Bronchial epithelial cell (primary cell): Measurements from ENCODE around the genes WDR41 and THBS4.

- RRBS, 2 experiments = 96 to 100% methylated on average over 4 to 6 of the region's 12 CpGs
These were observed 16.6 kb downstream of the F2R start for GRCh38 chr5:76732476-76732903.

- RRBS, 2 experiments = no CpG with 5 or more reads among the region's 13 CpGs
These were observed 14.5 kb upstream of the F2RL1 start for GRCh38 chr5:76804206-76804889.

DNA sequence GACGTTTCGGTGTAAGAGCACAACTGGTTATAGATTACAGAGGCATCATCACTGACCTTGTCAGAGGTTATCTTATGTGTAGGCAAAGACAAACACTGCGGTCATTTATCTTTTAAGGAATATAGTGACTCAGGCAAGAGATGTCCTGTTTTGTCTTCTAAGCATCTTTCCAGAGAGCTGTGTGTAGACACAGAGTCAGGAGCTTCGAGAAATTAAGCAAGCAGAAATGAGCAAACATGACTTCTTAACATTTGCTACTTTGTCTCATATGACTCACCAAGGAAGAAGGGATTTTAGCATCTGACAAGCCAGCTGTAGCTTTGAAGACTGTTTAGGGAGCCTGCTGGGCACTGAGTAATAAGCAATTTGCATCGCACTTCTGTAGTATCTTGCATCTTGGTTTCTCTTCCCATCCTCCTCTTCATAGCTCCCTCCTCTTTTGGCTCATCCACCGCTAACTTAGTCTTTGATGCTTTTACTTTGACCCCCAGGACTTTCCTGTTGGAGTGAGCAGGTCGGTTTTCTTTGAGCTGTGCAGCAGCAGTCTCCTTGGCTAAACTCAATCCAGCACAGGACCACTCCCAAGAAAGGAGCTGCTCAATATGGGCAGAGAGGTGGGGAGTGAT lies 12.7 kb upstream of the F2RL1 start:
- RRBS, 2 experiments = no CpG with 5 or more reads among the region's 7 CpGs

DNA sequence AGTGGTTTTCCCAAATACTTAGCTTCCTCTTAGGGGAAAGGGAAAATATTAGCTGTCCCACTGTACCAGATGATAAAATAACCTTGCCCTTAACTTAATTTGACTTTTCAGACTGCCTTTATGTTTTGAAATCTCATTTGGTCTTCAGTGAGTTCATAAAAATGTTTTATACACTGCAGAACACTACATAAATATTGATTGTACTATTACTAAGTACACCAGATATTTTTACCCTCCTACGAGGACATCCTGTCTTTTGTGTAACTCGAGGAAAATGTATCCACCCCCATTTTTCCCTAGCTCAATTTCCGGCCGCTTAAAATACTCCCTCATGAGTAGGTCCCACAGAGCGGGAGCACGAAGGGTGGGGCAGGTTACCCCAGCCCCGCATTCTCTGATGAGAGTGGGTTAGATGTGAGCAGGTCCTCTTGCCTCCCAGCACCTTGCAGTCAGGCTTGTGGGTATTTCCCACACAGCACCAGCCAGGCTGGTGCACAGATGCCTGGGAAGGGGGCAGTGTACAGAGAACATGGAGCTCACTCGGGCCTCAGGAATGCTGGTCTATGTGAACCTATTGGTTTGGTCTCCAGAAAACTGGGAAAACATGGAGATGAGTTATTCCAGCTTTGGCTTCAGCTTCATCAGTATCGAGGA lies 73.5 kb downstream of the WDR41 start:
- RRBS, 2 experiments = no CpG with 5 or more reads among the region's 9 CpGs

- RRBS, 2 experiments = 1% methylated on average over 46 to 53 of the region's 96 CpGs
These were observed at the start of gene WDR41 for GRCh38 chr5:77491629-77492918. TSS of gene WDR41 (minus strand) at chr5:77492316.

DNA sequence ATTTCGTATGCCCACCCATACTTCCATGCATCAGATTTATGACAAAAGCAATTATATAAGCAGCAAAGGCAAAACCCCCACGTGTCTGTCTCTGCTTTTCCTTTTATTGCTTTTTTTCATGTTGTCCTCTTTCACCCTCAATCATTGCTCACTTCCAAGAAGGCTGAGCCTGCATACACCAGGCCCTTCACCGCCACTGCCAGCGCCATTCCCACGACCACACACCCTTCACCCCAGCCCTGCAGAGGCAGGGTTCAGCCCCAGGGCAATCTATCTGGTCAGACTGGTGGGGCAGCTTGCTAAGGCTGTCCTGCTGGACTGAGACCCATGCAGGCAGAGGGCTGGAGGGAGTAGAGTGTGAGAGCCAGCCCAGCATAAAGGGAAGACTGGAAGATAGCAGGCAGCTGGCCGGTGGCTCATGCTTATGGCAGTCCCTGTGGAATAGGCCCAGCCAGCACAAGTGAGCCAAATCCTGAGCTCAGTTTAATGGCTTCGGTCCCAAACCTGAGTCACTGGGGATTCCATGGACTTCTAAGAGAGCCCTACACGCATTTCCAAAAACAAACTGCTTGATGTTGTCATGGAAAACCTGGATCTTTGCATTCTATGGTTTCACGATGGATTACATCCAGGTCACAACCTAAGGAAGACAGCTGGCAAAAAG lies 143.9 kb downstream of the LHFPL2 start:
- RRBS, 2 experiments = no CpG with 5 or more reads among the region's 9 CpGs

DNA sequence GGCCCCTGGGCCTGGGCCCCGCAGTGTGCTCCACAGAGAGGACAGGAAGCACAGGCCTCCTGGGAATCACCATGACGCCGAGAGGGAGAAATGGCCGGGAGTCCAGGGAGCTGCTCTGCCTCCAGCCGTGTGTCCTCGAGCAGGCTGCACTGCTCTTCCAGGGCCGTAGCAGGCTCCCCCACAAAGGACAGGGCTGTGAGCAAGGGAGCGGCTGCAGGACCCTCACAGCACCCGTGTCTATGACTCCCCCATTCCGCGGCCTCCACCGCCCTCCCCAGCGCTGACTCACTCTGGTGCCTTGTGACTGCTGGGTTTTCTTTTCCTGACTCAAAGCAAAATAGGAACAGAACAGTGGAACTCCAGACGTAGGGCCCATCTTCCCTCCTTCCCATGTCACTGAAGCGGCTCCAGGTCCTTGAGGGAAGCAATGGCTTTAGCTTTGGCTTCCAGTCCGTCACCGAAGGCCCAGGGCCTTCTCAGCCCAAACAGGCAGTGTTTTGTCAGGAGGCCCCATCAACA lies 114.3 kb downstream of the LHFPL2 start:
- RRBS, 2 experiments = no CpG with 5 or more reads among the region's 17 CpGs

DNA sequence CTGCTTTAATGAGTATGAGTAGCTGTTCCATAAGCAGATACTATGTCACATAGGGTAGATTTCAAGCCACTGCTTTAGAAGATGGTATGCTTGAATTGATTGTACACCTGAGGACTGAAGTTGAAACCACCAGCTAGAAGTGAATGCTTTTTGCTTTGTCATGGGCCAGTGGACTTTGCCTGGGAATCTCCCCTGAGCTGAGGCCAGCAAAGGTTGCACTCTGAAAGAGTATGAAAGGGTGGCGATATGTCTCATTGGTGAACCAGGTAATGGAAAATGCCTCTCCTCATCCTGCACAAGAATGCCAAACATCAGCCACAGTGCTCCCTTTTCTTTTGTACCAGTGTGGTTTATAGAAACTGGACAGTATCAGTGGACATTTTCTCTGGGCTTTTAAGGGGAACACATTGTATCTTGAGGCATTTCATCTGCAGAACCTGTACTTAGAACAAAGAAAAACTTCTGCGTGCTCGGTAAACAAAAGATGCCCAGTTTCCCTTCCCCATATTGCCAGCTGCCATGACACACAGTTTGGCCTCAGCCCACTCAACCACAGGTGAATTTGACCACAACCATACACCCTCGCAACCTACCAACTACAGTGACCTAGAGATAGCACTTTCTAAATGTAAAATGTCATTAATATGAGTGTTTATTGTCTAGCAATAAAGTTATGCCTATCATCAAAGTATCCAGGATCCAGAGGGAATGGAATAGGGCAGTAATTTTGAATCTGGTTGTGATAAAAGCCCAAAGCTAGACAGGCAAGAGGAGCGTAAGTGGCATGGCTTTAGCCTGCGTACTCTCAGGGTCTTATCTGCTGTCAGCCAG lies 79.4 kb upstream of the LHFPL2 start:
- RRBS, 2 experiments = no CpG with 5 or more reads among the region's 6 CpGs

GRCh38 chr5:79047241-79047885 lies 22.1 kb downstream of the DMGDH start:
- RRBS, 2 experiments = no CpG with 5 or more reads among the region's 7 CpGs

- RRBS, 2 experiments = no CpG with 5 or more reads among the region's 10 CpGs
These were observed 80.0 kb downstream of the JMY start for GRCh38 chr5:79315871-79316371.

DNA sequence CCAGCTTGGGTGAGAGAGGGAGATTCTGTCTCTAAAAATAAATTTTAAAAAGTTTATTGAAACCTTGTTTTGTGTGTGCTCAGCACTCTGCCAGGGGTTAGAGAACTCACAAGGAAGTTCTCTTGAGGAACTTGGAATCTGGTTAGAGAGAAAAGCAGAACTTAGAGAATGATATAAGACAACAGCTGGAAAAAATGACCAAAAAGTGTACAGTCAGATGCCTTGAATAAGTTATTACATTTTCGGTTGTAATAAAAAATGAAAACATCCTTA lies 21.8 kb upstream of the TENT2 start:
- RRBS, 2 experiments = no CpG with 5 or more reads among the region's 1 CpG

DNA sequence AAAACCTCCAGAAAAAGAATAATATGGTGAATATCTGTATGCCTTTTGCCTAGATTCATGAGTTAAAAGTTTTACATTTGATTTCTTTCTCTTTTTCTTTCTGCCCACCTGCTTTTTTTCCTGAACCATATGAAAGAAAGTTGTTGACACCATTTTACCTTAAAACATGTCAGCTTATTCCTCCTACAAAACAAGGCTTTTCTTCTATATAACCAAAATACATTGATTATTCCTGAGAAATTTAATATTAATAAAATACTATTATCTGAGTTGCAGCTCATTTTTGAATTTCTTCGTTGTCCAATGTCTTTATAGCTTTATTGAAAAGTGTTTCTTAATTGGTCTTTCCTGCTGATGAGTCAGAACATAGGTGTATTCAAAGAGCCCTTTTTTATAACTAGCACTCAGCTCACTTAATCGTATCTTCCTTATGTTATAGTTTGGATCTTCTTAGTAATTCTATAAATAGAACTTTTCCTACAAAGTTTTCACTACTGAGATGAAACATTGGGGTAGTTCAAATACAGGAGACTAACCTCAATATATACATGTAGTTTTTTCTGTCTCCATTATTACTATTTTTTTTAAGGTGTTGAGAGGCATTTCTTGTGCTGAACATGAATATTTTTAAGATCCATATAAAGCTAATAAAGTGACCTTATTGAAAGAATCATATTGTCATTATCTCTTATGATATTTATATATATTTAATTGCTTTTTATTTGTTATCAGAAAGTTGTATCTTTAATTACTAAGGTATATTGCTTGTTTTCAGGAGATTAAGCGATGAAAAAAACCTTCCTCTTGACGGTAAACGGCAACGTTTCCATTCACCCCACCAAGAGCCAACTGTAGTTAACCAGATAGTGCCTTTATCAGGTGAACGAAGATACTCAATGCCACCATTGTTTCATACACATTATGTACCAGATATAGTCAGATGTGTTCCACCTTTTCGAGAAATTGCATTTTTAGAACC lies 10.5 kb downstream of the TENT2 start:
- RRBS, 2 experiments = no CpG with 5 or more reads among the region's 8 CpGs

GRCh38 chr5:79627704-79628646 lies 15.7 kb downstream of the TENT2 start:
- RRBS, 2 experiments = no CpG with 5 or more reads among the region's 5 CpGs

GRCh38 chr5:79990111-79990571 lies 921 bp downstream of the MTX3 start:
- RRBS, 2 experiments = no CpG with 5 or more reads among the region's 6 CpGs

DNA sequence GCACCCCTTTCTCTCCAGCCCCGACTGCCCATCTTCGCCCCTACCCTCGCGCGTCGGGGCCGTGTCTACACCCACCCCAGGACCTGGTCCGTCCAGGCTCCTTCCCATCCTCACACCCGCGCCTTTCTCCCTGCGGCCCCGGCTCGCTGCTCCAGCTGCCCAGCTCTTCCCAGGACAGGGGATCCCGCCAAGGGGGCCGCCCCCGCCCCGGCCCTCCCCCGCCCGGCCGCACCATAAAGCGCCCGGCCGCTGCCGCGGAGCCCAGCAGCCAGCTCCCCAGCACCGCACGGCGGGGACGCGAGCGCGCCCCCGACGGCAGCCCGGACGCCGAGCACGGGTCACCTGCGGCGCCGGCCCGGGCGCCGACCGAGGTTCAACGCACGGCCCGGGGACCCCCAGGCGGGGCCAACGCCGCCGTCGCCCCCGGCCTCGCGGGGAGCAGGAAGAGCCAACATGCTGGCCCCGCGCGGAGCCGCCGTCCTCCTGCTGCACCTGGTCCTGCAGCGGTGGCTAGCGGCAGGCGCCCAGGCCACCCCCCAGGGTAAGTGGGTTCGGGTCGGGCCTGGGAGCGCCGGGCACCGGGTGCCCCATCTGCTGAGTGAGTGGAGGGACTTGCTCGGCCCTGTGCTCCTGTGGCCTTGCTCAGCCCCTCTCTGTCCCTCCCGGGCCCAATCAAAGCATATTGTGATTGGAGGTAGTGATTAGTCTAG lies at the start of gene THBS4:
THBS4 (plus strand) TSS at position 264 of the 710 bp plus-strand sequence.
- RRBS, 2 experiments = 4% methylated on average over 28 of the region's 71 CpGs

DNA sequence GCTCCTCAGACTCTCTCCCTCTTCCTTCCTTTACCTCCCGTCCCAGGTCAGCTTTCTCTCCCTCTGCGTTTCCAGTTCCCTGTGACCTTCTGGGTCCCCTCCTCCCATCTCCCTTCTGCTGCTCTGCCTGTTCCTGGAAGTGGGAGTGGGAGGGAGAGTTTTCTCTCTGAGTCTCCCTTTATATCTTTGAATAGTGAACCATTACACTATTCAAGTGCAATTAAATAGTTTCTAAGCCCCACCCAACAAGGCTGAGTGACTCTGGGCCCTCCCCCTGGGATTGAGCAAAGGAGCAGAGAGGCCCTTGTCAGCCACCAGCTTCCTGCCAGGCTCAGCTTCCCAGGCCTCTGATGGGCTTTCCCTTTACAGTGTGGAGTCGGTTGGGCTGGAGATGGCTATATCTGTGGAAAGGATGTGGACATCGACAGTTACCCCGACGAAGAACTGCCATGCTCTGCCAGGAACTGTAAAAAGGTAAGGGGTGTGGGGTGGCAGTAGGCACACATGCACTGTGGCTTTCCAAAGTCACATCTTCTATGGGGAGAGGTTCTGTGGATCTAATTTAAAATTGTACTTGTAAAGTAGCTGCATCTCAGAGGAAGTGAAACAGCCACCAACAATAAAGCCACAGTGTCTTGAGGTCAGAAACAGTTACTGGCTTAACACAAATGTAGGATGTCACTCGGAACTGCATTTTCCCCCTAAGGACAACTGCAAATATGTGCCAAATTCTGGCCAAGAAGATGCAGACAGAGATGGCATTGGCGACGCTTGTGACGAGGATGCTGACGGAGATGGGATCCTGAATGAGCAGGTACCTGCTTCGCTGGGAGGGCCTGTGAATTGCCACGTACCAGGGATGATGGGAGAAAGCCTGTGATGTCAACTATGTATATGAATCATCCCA lies 35.0 kb downstream of the THBS4 start:
- RRBS, 2 experiments = no CpG with 5 or more reads among the region's 13 CpGs

GRCh38 chr5:80070844-80071305 lies 35.7 kb downstream of the THBS4 start:
- RRBS, 2 experiments = no CpG with 5 or more reads among the region's 4 CpGs

GRCh38 chr5:80078846-80079416 lies 43.8 kb downstream of the THBS4 start:
- RRBS, 2 experiments = no CpG with 5 or more reads among the region's 5 CpGs

GRCh38 chr5:80189124-80189640 lies 66.7 kb downstream of the SERINC5 start:
- RRBS, 2 experiments = 62 to 90% methylated on average over 2 to 3 of the region's 9 CpGs